ENCODE measurements around a stretch of chr2.

- PRO-cap: bidirectional peak, plus-strand start at chr2:31240144, minus-strand start at chr2:31240007
- RAMPAGE, long total RNA, 2 experiments: no peak in any of the 2 experiments
Observed at GRCh38 chr2:31239633-31240287, 5.8 kb downstream of the EHD3 start.

- PRO-cap: no peak
- RAMPAGE, long total RNA, 2 experiments: no peak in any of the 2 experiments
Observed at GRCh38 chr2:31558301-31558744, 22.4 kb downstream of the SRD5A2 start.

GRCh38 chr2:31708403-31708806, 127.7 kb upstream of the SRD5A2 start:
- PRO-cap: no peak
- RAMPAGE, long total RNA, 2 experiments: no peak in any of the 2 experiments

- PRO-cap: no peak
- RAMPAGE, long total RNA, 2 experiments: no peak in any of the 2 experiments
Observed at GRCh38 chr2:31812053-31812689, 198.6 kb downstream of the MEMO1 start.

DNA sequence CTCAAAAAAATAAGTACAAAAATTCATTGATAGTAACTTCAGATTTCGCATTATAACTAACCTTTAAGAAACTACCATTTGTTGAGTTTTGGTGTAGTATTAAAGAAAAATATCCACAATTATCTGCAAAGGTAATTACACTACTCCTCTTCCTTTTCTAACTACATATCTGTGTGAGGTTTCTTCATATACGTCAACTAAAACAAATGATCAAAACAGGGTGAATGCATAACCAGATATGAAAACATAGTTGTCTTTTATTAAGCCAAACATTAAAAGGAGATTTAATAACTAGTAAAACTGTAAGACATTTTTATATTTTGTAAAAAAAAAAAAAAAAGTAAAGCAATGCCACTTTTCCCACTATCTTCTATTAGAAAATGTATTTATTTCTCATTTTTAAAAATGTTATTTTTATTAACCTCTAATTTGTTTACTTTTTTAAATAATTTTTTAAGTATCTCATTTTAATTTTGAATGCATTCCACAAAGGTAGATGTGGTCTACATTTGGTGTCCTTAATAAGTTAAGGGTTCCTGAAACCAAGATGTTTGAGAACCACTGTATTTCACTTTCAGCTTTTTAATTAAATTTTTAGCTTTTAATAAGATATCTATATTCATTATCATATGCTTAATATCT, 83.4 kb downstream of the MEMO1 start:
- PRO-cap: no peak
- RAMPAGE, long total RNA, 2 experiments: no peak in any of the 2 experiments

DNA sequence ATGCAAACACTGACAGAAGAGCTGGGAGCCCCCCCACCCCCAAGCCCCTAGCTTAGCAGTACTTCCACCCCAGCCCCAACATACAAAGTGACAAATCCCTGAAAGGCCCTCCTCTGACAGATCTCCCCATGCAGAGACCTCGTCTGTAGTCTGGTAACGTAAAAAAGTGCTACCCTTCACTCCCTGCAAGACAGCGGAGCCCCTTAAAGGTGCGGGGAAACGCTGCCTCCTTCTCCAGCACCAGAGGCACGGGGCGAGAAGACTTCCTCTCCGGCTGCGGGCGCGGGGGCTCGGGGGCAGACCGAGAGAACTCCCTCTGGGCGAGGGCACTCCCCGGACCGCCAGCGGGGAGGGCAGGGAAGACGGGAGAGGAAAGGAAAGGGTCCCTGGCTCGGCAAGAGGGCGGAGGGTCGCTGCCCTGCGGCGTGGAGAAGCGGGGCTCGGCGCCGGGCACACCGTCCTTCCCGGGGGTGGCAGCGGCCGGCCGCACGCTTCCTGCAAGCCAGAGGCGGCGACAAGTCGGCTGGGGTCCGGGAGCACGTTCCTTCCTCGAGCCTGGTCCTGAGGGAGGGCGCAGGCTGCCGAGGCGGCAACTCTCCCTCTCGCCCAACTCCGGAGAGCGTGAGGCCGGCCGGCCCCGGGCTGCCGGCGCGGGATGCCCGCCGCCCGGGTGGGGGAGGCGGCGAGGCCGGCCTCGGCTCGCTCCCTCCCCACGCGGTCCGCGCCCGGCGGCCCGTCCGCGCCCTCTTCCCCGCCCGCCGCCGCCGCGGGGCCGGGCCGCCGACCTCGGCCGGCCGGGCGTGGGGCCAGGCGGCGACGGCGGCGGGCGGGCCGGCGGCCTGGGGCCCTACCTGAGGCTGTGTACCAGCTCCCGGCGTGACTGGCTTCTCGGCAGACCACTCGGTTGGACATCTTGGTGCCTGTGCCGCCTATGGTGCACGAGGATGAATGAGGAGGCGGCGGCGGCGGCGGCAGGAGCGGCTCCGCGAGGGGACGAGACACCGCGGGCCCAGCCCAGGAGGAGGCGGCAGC, 1.2 kb downstream of the MEMO1 start:
- PRO-cap: bidirectional peak, plus-strand start at position 801 of the sequence, minus-strand start at position 741 of the sequence
- RAMPAGE, long total RNA, 2 experiments: start-site peak on the plus strand in 1 of 2 experiments, centred at position 800 of the sequence, 7 reads per replicate

- PRO-cap: no peak
- RAMPAGE, long total RNA, 2 experiments: no peak in any of the 2 experiments
Observed at GRCh38 chr2:32065490-32065940, 2.2 kb downstream of the SPAST start.

GRCh38 chr2:32358334-32358496, 1.4 kb downstream of the BIRC6 start:
- PRO-cap: unidirectional peak, minus-strand start at chr2:32358412
- RAMPAGE, long total RNA, 2 experiments: no peak in any of the 2 experiments

- PRO-cap: no peak
- RAMPAGE, long total RNA, 2 experiments: no peak in any of the 2 experiments
Observed at GRCh38 chr2:32359501-32359826, 2.6 kb downstream of the BIRC6 start.

GRCh38 chr2:33034814-33035252, 88.1 kb downstream of the LTBP1 start:
- PRO-cap: unidirectional peak, plus-strand start at chr2:33035043
- RAMPAGE, long total RNA, 2 experiments: no peak in any of the 2 experiments

DNA sequence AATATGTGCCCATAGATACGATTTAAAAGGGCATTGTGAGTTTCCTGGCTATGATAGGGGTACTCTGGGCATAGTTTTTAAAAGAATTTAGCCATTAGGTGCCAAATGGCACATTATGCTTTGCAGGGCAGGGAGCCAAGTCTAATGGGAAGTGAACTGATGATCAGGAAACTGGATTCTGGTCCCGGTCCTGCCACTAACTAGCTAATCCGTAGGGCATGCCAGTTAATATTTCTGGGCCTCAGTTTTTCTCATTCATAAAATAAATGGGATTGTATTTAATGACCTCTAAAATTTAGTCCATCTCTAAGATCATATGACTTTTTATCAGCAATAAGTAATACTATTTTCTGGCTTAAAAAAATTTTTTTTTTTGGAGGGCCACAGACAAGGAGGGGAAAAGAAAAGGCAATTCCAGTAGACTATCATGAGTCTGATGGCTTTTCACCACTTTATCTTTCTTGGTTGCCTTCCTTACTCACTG, 189.4 kb downstream of the LTBP1 start:
- PRO-cap: bidirectional peak, plus-strand start at position 196 of the sequence, minus-strand start at position 180 of the sequence
- RAMPAGE, long total RNA, 2 experiments: no peak in any of the 2 experiments

DNA sequence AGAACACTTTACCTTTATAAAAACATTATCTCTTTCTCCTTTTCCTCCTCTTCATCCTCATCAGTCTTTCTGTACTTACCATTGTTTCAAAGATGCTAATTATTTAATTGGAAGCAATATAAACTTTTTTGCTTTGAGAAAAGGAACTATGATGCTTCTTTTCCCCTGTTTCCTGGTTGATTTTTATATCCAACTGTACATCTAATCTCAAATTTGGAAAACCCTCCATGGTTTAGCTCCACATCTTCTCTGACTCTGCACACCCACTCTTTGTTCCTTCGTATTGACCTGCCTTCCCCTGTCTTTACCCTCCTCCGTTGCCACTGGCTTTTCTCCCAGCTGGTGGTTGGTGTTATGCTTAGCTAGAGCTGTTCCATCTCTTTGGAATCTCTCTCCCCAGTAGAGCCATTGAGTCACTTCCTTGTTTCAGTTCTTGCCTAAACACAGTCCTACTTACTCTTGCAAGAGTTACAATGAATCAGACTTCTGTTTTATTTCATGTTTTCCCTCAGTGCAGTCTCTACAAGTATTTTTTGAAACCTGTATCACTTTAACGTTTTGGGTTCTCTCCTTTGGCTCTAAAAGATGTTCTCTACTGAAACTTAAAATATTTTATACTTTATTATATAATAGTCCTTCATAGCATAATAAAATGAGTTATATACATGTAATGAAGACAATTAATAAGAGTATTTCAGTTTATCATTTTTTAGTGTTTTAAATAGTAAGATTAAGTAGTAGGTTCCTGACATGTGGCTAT, 263.9 kb downstream of the LTBP1 start:
- PRO-cap: bidirectional peak, plus-strand start at position 490 of the sequence, minus-strand start at position 325 of the sequence
- RAMPAGE, long total RNA, 2 experiments: no peak in any of the 2 experiments

GRCh38 chr2:33273260-33273918, 203.1 kb upstream of the RASGRP3 start:
- PRO-cap: no peak
- RAMPAGE, long total RNA, 2 experiments: no peak in any of the 2 experiments

DNA sequence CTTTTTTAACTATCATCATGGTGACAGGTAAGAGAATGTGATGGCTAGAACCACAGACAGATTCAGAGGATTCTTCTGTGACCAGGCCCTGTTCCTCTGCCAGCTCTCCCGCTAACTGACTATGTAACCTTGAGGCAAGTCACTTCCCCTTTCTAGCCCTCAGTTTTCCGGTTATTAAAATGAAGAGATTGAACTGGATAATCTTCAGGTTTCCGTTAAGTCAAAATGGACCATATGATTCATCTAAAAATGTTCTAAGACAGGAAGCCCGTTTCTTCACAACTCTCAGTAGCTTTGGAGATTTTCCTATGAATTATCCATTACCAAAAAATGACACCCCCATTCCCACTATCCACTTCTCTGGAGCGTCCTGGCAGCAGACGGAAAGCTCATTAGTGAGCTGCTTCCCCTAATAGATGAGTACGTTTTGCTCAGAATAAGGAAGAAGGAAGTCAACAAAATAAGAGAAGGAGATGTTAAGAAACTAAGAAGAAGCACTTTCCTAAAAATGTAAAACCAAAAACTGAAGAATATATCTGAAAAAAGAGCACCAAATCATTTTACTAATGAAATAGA, 140.1 kb upstream of the RASGRP3 start:
- PRO-cap: no peak
- RAMPAGE, long total RNA, 2 experiments: no peak in any of the 2 experiments

DNA sequence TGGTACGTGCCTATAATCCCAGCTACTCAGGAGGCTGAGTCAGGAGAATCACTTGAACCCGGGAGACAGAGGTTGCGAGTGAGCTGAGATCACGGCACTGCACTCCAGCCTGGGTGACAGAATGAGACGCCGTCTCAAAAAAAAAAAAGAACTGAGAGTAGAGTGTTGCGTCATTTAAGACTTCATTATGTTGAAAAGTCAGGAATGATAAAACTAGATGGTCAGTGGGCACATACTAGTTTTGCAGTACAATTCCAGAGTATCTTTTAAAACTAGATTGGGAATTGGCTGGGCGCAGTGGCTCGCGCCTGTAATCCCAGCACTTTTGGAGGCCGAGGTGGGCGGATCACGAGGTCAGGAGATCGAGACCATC, 129.9 kb upstream of the RASGRP3 start:
- PRO-cap: no peak
- RAMPAGE, long total RNA, 2 experiments: no peak in any of the 2 experiments

DNA sequence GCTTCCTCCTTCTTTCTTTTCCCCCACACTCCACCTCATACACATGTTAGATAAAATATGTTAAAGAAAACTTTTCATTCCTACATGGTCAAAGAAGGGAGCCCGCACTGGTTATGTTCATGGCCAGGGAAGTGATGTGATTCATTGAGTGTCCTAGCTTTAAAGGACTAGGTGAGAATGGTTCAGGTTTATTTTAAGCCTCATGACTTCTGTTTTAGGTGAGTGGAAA, 56.5 kb downstream of the RASGRP3 start:
- PRO-cap: unidirectional peak, minus-strand start at position 133 of the sequence
- RAMPAGE, long total RNA, 2 experiments: no peak in any of the 2 experiments

DNA sequence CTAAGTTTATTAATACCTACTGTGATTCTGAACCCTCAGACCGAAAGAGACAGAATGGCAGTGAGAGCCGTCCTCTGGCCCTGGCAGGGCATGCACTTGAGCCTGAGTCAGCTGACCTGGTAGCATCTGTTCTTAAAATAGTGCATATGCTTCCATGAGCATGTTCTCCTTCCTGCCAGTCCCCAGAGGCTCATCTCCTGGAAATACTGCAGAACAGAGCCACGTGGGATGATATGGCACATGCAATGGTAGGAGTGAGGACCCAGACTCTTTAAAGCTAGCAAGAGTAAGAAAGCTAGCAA, 59.0 kb downstream of the RASGRP3 start:
- PRO-cap: bidirectional peak, plus-strand start at position 161 of the sequence, minus-strand start at position 92 of the sequence
- RAMPAGE, long total RNA, 2 experiments: no peak in any of the 2 experiments

DNA sequence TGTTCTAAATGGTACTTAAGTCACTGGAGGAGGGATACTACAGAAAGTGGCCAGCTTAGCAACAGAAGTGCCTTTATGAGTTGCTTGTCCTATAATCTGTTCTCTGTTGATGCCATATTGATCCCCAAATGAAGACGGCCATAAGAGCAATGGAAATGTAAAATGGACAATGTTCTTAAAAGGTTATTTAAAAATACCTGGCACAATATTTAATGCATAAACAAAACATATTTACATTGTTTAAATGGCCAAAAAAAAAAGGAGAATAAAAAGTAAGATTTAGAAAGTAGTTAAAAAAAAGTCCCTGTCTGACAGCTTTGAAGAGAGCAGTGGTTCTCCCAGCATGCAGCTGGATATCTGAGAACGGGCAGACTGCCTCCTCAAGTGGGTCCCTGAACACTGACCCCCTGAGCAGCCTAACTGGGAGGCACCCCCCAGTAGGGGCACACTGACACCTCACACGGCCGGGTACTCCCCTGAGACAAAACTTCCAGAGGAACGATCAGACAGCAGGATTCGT, 258.2 kb upstream of the CRIM1 start:
- PRO-cap: no peak
- RAMPAGE, long total RNA, 2 experiments: no peak in any of the 2 experiments

DNA sequence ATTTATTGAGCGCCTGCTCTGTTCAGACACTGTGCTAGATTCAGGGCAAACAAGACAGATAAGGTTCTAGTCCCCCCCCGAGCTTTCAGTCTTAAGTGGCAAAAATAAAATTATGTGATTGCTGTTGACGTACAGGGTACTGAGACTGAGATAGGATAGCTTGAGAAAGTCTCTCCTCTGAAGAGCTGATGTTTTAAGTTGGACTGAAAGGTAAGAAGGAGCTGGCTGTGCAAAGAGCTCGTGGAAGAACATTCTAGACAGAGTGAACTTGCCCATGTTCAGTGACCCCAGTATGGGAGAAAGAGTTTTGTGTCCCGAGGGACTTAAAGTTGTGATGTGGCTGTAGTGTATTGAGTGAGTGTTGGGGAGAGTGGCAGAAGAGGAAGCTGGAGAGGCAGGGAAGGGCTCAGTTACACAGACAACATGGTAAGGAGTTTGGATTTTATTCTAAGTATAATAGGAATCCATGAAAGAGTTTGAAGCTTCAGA, 58.9 kb downstream of the CRIM1 start:
- PRO-cap: no peak
- RAMPAGE, long total RNA, 2 experiments: no peak in any of the 2 experiments

DNA sequence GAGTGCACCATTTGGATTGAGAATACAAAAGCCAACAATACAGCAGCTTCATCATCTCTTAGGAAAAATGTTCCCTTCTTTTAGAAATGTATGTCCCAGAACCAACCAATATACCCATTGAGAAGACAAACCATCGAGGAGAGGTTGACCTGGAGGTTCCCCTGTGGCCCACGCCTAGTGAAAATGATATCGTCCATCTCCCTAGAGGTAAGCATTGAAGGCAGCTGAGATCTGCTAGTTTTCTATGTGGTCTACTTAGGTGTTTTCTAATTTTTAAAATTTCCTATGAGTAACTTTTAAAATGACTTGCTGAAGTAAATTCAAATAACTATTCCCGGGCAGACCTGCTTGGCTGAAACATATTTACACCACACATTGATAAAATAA, 53.7 kb downstream of the FEZ2 start:
- PRO-cap: no peak
- RAMPAGE, long total RNA, 2 experiments: start-site peak on the plus strand in 2 of 2 experiments, centred at positions 110 to 189 of the sequence, 19 to 140 reads per replicate